Fibroblast of the aortic adventitia (primary cell): ENCODE results near the genes NKIRAS1 and NR1D2.

DNA sequence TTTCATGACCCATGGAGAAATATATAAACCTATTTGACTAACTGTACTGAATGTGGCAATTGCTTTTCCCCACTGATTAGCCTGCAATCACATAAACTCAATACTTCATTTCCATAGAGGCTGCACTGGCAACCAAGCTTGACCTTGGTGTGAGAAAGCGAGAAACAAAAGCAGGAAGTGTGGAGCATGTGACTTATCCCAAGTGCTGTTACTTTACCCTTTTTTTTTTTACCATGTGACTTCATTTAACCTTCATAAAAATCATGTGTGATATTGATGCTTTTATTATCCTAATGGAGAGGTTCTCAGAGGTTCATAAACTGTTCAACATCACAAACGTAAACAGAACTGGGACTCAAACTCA lies 34.8 kb upstream of the ZNF385D start:
- CAGE, long polyA plus RNA, result no peak

GRCh38 chr3:23235165-23235719 lies 32.1 kb downstream of the UBE2E2 start:
- CAGE, long polyA plus RNA, result no peak

DNA sequence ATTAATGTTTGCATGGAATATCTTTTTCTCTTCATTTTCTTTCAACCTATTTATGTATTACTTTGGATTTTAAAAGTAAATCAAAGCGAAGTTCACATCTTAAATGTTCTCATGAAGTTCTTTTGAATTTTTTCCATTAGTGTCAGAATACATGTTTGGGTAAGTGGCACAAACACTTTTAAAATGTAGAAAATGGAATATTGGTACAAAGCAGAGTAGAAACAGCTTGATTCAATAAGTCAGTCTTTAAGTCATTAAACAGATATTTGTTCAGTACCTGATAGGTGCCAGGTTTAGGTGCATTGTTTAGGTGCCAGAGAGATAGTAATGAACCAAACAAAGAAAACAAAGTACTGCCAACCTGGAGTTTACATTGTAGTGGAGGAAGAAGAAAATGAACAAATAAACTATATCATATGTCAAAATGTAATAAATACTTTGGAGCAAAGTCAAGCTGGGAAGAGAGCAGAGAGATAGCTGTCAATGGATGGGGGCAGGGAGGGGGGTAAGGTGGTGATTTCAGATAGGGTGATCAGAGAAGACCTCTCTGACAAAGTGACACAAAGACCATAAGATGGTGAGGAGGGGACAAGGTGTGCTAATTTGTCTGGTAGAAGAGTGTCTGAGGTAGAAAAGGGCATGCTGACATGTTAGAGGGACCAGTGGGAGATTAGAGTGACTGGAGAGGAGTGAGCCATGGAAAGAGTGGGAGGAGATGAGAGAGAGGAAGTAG lies 128.0 kb downstream of the UBE2E2 start:
- CAGE, long polyA plus RNA, result no peak

DNA sequence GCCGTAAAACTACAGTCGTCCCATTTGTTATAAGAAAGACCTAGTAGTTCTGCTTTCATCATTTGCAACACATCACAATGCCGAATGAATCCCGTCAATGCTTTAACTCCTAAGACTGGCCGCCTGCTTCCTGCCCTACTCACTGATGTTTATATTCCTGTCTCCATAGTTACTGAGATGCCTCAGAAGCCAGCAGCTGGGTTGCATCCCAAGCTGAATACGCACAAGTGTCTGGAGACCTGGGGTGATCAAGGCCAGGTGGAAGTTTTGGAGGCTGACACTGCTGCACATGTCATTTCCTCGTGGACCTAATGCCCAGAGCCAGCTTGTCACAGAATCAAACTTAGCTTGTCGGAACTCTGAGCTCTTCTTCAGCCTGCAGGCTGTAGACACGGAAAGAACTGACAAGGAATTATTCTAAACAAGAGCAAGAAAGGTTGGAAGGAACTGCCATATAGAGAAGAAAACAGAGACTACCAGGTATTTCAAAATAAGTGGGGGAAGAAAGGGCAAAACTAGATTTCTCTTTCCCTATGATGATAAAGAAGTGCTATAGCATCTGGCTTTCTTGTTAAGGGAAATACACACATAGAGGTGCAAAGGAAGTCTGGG lies 95.1 kb upstream of the UBE2E1 start:
- CAGE, long polyA plus RNA, result no peak

- CAGE, long polyA plus RNA, result no peak
Measured at GRCh38 chr3:23806418-23807223, 866 bp downstream of the UBE2E1 start.

DNA sequence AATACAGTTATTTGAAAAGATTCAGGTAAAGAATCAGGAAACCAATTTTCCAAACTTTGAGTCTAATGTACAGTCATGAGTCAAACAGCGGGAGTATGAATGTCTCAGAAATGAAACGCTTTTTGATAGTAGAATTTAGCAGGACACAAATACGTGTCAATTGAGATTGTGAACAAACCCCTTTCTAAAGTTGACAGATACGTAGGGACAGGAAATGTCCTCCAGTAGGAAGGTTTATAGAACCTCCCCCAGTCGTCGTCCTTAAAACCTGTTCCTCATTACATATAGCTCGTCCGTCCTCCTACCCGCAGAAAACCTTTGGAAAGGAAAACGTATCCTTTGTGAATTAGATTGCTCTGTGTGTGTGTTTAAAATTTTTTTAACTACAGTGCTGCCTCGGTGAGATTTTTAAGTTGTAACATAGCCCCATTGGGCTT lies 4.0 kb downstream of the UBE2E1 start:
- CAGE, long polyA plus RNA, result no peak

DNA sequence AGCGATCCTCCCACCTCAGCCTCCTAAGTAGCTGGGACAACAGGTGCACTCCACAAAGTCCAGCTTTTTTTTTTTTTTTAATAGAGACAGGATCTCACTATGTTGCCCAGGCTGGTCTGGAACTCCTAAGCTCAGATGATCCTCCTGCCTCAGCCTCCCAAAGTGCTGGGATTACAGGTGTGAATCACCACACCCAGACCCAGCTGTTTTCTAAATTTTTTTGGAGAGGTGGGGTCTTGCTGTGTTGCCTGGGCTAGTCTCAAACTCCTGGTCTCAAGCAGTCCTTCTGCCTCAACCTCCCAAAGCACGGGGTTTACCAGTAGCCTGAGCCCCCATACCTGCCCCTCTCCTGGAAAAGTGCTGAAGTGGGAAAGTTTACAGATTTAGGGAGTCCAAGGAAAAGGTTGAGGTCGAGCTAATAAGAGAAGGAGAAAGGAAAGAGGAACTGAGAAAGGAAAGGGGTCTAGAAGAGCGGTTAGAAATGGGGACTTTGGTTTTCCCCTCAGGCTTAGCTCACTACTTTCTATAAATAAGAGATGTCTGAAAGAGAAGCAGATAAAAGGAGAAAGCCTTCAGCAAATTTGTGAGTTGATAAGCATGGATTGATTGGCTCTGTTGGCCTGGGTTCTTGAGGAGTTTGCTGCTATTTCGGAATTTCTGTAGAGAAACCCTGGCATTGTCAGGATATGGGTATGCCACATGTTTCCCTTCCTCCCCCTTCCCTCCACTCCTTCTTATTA lies 23.7 kb downstream of the UBE2E1 start:
- CAGE, long polyA plus RNA, result no peak

GRCh38 chr3:23865770-23866507 lies 50.9 kb downstream of the NKIRAS1 start:
- CAGE, long polyA plus RNA, result no peak

- CAGE, long polyA plus RNA, result no peak
Measured at GRCh38 chr3:23915317-23916182, 1.2 kb downstream of the NKIRAS1 start.

- CAGE, long polyA plus RNA, result no peak
Measured at GRCh38 chr3:23916307-23917344, at the start of gene NKIRAS1. Gene NKIRAS1, minus strand, starts transcription at chr3:23916990.

DNA sequence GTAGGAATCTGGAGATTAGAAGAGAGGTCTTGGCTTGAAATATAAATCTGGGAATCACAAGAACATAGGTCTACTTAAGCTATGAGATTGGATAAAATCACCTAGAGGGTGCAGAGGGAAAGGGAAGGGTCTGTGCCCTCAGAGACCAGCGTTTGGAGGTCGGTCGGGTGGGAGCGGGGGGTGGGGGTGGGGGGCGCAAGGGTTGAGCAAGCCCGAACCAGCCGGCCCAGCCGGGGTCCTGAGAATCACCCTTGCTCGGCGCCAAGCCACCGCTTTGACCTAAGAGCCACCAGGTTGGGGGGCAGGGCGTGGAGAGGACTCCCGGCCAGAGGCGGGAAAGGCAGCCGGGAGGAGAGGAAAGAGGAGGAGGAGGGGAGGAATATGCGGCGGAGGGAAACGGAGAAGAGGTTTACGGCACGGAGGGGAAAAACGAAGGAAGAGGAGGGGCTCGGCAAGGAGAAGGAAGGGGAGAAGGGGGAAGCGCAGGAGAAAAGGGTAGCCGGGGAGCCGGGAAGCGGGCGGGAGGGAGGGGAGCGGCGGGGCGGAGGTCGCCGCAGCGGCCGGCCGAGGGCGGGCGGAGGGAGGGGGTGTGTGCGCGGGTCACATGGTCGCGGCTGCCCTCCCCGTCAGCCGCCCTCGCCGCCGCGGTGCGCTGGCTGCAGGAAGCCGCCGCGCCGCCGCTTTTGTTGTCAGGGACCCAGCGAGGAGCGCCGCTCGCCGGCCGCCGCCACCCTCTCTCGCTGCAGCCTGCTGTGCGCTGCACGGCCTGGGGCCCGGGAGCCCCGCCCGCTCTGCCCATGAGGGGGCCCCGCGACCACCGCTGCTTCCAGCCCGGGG lies at the start of gene NR1D2:
Gene NR1D2 (plus strand): TSS at position 626 of the 837 bp plus-strand sequence.
- CAGE, long polyA plus RNA, result no peak

- CAGE, long polyA plus RNA, result no peak
Measured at GRCh38 chr3:23967662-23968373, 22.7 kb downstream of the NR1D2 start.

GRCh38 chr3:24273381-24273941 lies 221.2 kb downstream of the THRB start:
- CAGE, long polyA plus RNA, result no peak

DNA sequence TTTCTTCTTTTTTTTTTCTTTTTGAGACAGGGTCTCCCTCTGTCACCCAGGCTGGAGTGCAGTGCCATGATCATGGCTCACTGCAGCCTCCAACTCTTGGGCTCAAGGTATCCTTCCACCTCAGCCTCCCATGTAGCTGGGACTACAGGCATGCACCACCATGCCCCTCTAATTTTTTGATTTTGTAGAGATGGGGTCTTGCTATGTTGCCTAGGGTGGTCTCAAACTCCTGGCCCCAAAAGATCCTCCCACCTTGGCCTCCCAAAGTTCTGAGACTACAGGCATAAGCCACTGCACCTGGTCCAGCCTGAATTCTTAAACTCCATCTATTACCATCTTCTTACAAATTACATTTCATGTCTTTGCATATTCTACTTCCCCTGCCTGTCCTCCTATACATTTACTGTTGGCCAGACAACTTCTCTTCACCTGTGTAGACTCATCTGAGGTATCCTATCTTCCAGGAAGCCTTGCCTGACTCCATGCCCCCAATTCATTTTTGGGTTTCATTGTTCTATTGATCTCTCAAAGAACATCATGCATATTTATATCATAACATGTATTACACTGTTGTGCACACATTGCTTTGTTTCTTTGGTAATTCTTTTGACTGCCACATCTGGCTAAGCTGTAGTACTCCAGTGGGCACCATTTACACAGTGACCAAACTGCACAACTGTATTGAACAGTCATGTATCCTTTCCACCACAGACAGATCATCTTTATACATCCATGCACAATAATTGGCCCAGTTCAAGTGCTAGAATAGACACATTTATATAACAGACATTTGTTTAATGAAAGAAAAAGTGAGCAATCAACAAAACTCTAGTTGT lies 165.5 kb downstream of the THRB start:
- CAGE, long polyA plus RNA, result no peak

DNA sequence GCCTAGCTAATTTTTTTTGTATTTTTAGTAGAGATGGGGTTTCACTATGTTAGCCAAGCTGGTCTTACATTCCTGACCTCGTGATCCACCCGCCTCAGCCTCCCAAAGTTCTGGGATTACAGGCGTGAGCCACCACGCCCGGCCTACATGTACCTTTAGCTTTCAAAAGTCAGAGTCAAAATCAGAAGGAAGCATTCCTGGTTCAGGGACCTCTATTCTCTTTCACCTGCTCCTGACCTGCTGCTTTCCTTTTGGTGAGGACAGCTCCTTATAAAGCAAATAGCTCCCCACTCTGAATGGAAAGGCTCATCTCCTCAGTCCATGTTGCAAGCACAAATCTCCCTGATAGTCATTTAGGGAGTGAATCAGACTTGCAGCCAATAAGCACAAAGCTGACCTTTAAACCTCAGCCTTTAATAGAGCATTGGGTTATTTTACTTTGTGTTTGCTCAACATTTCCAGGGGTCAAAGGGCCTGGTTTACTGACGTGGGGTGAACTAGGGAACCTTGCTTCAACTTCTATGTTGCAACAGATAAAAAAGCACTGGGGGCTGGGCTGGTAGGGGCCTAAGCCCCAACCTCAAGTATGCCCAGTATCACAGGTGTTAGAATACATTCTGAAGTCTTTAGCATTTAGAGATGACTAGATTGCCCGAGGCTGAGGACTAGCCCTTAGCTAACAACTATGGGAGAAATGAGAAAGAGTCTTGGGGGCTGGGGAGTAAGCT lies 43.1 kb downstream of the THRB start:
- CAGE, long polyA plus RNA, result no peak

DNA sequence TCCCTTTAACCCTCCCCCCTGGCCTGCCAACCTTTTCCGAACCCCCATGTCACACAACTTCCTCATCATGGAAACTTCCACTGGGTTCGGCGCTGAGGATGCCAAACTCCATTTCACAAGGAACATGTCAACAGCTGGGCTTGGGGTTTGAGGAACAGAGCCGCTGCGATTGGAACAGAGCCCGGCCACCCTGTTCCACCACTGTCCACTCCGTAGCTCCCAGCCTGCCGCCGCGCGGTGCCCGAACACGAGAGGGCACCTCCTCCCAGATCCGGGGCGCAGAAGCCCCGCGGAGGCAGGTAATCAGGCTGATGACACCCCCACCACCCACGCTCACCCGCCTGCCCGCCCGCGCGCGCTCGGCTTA lies 474 bp downstream of the THRB start:
- CAGE, long polyA plus RNA, result no peak

DNA sequence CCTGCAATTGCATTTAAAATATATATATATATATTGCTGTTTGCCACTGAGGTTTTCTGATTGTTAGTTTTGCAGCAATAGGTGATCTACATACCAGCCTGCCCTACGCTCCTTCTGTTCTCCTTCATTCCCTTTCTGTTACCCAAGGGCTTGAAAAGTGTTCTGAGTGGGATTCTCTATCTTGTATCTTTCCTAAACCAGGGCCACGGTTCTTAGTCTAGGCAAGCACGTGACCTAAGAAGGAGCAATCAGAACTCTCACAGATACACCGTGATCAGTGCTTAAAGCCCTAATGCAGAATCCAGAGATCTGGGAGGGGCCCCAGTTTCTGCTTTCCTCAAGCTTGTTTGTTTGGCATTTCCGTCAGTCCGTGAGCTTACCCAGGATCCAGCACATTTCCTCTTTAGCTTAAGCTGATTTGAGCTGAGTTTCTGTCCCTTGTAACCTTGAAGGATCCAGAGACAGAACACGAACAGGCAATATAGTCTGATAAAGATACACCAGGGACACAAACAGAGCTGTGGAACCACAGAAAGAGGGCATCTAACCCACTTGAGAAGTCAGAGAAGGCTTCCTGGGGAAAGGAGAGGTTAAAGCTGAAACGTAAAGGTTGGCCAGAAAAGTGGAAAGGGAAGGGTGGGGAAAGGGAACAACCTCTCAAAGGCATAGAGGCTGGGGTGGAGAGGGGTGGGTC lies 42.3 kb upstream of the RARB start:
- CAGE, long polyA plus RNA, result no peak

- CAGE, long polyA plus RNA, result no peak
Measured at GRCh38 chr3:25453828-25454771, 26.0 kb downstream of the RARB start.

- CAGE, long polyA plus RNA, result no peak
Measured at GRCh38 chr3:25619316-25620276, 45.1 kb downstream of the TOP2B start.

DNA sequence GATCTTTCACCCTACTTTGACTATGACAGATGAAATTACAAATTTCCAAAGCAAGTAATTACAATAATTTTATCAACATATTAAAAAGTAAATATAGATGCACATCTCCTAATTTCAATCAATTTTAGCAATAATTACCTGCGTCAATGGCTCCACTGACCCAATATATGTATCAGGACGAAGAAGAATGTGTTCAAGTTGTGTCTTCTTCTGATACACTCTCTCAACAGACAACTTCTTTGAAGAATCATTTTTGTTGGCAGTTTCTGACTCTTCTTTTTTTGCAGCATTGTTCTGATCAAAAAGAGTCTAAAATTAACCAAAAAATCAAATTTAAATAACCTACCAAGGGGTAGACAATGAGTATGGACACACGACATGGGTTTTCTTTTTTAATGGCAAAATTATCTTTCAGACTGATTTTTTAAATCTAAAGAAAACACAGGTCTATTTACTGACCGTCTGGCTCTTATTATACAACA lies 19.5 kb downstream of the TOP2B start:
- CAGE, long polyA plus RNA, result no peak